Measurements from ENCODE around the genes FJX1 and PRR5L.

GRCh38 chr11:34632155-34632973, 11.5 kb downstream of the EHF start:
- PRO-cap: unidirectional peak, plus-strand start at chr11:34632323; unidirectional peak, plus-strand start at chr11:34632448; bidirectional peak, plus-strand start at chr11:34632660, minus-strand start at chr11:34632565
- RAMPAGE, long total RNA, 2 experiments: start-site peak on the plus strand in 1 of 2 experiments, at chr11:34632565-34632569 at its widest, 60 reads per replicate

- PRO-cap: unidirectional peak, plus-strand start at chr11:34634805
- RAMPAGE, long total RNA, 2 experiments: no peak in any of the 2 experiments
Observed at GRCh38 chr11:34634679-34635207, 13.8 kb downstream of the EHF start.

- PRO-cap: no peak
- RAMPAGE, long total RNA, 2 experiments: start-site peak on the plus strand in 1 of 2 experiments, at chr11:34646456-34646478 at its widest, 32 reads per replicate
Observed at GRCh38 chr11:34646222-34646869, 25.5 kb downstream of the EHF start.

DNA sequence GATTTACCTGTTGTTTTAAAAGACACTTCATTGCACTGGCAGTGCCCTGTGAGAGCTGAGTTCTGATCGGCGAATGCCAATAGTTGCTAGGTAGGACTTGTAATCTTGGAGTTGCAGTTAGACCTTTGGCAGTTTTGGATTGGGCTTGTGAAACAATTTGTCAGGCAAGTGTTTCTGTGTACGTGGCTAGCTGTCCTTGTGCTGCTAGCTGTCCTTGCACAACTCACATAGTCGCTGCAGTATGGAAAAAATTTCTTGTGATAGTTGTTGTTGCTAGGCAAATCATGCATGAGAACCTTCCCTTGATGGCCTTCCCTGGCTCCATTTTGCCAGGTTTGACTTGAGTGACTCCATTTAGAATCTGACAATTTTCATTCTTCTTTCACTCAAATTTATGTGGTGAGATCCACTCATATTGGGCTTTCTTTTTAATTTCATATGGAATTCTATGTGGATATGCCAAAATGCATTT, 140.7 kb downstream of the APIP start:
- PRO-cap: no peak
- RAMPAGE, long total RNA, 2 experiments: no peak in any of the 2 experiments

GRCh38 chr11:34784565-34784954, 131.6 kb downstream of the APIP start:
- PRO-cap: no peak
- RAMPAGE, long total RNA, 2 experiments: no peak in any of the 2 experiments

DNA sequence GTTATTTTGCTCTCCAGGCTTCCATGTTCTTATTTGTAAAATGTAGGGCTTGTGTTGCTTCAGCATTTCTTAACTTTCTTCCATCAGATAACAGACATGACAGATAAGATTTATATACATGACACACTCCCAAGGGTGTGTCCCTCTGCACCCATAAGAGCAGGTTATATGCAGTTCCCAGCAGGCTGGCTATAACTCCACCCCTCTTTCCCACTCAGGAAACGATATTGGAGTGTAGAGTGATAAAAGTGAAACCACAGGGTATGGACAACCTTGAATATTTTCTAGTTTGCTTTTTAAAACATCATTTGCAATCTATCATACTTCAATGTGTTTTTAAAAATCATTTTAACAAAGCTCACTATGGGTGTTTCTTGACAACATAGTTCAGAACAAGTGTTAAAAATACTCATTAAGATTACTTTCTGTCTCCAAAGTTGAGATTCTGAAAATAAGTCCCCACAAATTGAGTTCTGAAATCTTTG, 65.7 kb downstream of the APIP start:
- PRO-cap: no peak
- RAMPAGE, long total RNA, 2 experiments: no peak in any of the 2 experiments

DNA sequence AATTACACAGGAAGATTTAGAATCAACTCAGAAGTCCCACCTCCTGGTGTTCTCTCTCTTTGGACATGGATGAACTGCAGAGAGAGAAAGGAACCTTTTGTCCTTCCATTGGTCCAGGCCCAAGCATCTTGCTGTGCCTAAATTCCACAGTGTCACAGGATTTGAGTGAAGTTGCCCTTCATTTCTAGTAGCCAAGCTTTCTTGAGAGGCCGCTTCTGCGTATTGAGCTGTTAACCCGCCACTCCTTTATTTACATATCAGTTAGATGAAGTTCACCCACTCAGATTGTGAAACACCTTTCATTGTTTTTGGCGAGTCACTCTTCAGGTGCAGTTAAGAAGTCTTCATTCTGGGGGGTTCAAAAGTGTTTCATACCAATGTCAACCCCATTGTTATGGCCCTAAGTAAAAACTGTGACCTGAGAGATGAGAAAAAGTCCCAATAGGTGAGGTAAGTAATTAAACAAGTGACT, 61.2 kb downstream of the APIP start:
- PRO-cap: no peak
- RAMPAGE, long total RNA, 2 experiments: no peak in any of the 2 experiments

- PRO-cap: no peak
- RAMPAGE, long total RNA, 2 experiments: no peak in any of the 2 experiments
Observed at GRCh38 chr11:35040028-35041161, 98.6 kb upstream of the CD44 start.

DNA sequence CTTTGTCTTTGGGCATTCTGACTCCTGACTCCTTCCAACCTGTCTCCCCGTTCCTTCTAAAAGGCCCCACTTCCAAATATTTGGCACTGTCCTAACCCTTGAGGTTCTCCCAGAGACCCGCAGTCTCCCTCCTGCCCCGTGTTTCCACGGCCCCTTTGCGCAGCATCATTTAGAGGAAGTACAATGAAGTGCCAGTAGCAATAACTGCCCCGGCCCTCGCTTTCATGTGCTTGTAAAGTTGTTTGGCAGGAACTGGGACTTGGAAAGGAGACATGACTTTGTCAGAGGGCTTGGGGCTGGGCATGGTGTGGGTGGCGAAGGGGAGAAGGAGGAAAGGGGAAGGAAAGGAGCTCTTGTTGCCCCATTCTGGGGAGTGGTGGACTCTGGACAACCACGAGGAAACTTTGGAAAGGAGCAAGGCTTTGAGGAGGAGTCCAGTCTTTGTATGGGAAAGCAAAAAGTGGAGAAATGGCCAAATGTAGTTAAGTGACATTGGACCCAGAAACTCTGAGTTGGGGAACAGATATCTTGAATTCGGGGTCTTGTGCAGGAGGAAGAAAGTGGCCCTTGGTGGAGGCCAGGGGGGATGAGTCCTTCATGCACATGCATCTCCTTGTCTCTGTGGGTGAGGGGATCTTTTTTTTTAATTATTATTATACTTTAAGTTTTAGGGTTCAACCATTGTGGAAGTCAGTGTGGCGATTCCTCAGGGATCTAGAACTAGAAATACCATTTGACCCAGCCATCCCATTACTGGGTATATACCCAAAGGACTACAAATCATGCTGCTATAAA, 2.8 kb downstream of the CD44 start:
- PRO-cap: no peak
- RAMPAGE, long total RNA, 2 experiments: no peak in any of the 2 experiments

GRCh38 chr11:35167310-35167887, 28.4 kb downstream of the CD44 start:
- PRO-cap: no peak
- RAMPAGE, long total RNA, 2 experiments: no peak in any of the 2 experiments

DNA sequence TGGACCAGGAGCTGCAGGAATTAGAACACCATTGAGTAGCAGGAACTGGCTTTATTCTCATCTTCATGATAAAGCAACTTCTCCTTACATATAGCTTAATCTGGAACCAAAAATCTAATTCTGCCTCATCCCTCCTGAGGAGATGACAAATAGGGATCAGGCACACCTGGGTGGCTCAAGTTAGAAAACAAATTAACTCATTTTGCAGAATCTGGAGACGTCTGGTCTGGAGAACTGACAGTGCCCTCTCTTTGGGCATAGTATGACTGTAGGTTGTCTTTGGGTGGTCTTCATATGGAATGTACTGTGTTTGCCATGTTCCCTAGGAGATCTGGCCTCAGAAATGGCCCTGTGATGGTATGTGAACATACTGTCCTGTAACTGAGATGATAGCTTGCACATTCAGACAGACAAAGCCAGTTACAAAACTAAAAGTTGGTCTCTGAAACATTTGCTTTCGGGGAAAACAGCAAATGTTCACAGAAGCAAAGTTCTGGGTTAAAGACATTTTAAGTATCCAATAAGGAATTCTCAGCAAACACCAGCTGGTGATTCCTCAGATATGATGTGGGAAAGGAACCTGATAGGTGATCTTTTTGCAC, 29.6 kb downstream of the CD44 start:
- PRO-cap: no peak
- RAMPAGE, long total RNA, 2 experiments: no peak in any of the 2 experiments

- PRO-cap: no peak
- RAMPAGE, long total RNA, 2 experiments: no peak in any of the 2 experiments
Observed at GRCh38 chr11:35172904-35173585, 34.1 kb downstream of the CD44 start.

DNA sequence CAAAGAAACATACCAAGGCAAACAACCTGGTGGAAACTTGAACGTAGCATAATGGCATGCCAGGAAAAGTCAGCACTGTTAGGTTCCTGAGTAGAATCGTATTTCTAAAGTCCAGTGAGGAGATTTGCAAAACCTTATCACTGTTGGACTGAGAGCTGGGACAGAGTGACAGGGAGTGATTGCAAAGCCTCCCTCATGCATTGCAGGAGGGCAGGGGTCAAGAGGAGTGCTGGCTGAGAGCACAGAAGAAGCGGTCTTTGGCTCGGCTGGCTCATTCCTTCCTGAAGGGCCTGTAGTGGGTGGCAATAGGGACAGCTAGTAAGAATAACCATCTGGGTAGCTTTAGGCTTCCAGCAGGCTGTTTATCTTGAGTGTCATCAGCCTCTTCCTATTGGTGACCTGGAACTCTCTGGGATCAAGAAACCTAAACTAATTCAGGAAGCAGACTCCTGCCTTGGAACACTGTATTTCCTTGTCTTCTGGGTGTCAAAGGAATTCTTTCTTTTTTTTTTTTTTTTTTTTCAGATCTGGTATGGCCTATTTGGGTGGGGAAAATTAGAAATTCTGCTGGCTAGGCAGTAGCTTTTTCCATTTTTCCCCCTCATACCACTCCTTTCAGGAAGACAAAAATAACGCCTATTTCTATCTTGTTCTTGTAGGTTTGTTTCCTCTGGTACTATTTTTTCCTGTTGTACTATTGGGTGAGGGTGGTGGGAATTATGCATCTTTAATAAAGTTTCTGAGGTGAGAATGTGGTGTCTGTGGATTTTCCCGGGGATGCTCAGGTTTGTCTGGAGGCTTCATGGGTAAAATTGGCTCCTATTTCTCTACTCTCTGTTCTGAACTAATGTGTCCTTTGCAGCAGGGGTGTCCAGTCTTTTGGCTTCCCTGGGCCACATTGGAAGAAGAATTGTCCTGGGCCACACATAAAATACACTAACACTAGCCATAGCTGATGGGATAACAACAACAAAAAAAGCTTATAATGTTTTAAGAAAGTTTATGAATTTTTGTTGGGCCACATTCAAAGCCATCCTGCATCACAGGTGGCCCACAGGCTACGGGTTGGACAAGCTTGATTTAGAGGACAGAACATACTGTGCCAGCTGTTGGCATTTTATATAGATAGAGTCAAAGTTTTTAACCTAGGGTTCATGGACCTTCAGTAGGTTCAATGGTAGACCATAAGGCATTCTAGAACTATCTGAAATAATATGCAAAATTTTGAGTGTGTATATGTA, 53.7 kb downstream of the CD44 start:
- PRO-cap: no peak
- RAMPAGE, long total RNA, 2 experiments: no peak in any of the 2 experiments

DNA sequence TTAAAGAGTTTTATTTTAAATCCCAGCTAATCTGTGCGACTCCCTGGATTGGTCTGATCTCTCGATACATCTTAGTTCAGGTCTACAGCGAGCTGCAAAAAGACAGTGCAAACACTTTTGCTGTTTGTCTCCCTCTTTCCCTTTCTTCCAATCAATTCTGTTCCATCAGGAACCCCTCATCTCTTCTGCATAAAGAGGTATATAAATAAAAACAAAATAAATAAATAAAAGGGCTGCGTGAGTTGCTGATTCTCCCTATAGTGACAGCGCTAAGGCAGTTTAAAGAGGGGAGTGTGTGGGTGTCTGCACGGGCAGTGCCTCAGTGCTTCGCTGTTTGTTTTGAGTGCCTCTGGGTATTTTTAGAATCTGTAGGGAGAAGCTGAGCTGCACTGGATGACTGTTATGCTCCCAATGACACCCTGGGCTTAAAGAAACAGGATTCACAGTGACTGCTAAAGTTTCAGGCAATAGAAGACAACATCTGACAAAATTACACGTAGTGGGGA, 38.9 kb downstream of the SLC1A2 start:
- PRO-cap: no peak
- RAMPAGE, long total RNA, 2 experiments: no peak in any of the 2 experiments

- PRO-cap: no peak
- RAMPAGE, long total RNA, 2 experiments: no peak in any of the 2 experiments
Observed at GRCh38 chr11:35529993-35530570, 4.7 kb upstream of the PAMR1 start.

DNA sequence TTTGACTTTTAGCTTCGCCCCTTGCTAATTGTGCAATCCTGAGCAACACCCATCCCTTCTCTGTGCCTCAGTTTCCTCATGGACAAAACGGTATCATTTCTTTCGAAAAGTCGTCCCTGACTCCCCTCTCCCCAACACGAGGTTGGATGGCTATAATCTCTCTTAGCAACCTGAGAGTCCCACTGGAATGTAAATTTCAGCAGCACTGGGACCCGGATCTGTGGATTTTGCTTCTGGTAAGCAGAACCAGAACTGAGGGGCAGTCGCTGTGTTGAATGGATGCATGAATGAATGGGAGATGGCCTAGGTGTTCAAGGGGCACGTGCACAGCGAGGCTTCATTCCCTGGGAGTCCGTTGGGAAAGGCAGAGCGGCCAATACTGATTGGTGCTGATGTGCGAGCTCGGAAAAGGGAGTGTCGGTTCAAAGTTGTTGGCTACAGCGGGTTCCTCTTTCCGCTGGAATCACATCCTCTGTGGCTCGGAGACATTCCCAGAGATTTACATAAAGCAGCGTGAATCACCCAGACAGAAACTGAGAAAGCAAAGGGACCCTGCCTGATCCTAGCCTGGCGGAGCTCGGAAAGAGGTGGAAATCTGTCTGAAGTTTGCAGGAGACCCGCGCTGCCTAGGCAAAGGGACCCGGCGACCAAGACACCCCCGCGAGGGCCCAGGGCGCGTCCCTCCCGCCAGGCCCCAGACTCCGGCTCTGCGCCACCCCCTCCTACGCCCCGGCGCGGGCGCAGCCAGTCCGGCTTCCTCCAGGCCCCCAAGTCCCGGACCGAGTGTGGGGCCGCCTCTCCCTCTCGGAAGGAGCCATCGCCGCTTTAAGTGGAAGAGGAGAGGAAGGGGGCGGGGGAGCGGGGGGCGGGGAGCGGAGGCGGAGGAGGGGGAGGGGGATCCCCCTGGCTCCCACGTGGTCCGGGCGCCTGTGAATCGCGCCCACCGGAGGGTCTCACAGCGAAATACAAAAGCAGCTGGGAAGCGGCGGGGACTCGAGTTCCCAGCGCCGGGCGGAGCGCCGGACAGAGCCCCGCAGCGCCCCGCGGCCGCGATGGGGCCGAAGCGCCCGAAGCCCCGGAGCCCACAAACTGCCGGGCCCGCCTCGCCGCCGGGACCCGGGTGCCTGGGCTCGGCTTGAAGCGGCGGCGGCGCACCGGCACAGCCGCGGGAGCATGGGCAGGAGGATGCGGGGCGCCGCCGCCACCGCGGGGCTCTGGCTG, at the start of gene FJX1:
Gene FJX1 (plus strand): TSS at position 997 of the 1,221 bp plus-strand sequence.
- PRO-cap: unidirectional peak, plus-strand start at position 529 of the sequence; bidirectional peak, plus-strand start at position 915 of the sequence, minus-strand start at position 773 of the sequence
- RAMPAGE, long total RNA, 2 experiments: no peak in any of the 2 experiments

DNA sequence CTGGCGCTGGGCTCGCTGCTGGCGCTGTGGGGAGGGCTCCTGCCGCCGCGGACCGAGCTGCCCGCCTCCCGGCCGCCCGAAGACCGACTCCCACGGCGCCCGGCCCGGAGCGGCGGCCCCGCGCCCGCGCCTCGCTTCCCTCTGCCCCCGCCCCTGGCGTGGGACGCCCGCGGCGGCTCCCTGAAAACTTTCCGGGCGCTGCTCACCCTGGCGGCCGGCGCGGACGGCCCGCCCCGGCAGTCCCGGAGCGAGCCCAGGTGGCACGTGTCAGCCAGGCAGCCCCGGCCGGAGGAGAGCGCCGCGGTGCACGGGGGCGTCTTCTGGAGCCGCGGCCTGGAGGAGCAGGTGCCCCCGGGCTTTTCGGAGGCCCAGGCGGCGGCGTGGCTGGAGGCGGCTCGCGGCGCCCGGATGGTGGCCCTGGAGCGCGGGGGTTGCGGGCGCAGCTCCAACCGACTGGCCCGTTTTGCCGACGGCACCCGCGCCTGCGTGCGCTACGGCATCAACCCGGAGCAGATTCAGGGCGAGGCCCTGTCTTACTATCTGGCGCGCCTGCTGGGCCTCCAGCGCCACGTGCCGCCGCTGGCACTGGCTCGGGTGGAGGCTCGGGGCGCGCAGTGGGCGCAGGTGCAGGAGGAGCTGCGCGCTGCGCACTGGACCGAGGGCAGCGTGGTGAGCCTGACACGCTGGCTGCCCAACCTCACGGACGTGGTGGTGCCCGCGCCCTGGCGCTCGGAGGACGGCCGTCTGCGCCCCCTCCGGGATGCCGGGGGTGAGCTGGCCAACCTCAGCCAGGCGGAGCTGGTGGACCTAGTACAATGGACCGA, 637 bp downstream of the FJX1 start:
- PRO-cap: bidirectional peak, plus-strand start at position 319 of the sequence, minus-strand start at position 241 of the sequence
- RAMPAGE, long total RNA, 2 experiments: no peak in any of the 2 experiments

DNA sequence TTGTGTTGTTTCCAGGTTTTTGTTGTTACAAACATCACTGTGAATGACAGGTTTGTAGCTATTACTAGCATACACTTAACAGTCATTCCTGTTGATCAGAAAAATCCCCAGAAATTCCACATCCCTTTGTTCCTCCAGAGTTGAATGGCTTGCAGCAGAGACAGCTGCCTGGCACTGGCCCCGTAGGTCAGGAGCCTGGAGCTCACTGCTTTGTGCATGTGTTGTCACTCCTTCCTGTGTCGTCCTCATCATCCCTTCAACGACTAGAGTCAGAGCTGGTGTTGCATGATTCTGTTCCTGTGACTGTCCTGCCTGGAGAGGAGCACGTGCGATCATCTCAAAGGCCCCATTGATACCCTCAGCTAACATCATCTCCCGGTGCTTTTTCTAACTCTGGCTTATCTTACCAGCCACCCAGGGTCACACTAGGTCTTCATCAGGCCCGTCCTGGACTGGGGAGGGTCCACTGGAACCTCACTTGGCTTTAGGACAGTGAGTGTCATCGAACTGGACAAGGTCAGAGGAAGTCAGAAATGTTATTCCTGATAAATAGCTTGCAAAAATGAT, 58.4 kb downstream of the LDLRAD3 start:
- PRO-cap: no peak
- RAMPAGE, long total RNA, 2 experiments: no peak in any of the 2 experiments

- PRO-cap: no peak
- RAMPAGE, long total RNA, 2 experiments: no peak in any of the 2 experiments
Observed at GRCh38 chr11:36091158-36091636, 147.3 kb downstream of the LDLRAD3 start.

DNA sequence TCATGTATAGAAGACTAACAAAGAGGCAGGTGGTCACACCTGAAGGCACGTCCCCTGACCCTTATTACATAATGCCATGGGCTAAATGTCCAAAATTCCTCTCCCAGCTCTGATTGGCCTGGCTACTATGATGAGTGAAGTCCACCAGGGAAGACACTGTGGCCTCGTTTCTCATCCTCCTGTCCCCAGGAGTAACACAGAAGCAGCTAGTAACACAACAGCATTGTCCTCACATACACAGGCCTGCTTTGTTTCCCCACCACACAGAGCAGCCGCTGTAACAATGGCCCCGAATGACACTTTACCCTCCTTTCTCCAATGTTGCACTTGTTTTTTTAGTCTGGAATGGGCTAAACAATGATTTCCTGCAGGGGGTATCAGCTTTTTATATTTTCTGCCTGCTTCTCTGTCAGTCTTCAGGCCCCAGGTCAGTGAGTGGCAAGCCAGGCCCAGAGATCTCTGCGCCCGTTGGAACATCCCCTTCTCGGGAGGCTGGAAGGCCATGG, at the start of gene PRR5L:
Gene PRR5L (plus strand): TSS at position 412 of the 506 bp plus-strand sequence.
- PRO-cap: no peak
- RAMPAGE, long total RNA, 2 experiments: no peak in any of the 2 experiments

All from prostate gland (tissue), 2 donors.